ENCODE data around the gene STXBP4.

DNA sequence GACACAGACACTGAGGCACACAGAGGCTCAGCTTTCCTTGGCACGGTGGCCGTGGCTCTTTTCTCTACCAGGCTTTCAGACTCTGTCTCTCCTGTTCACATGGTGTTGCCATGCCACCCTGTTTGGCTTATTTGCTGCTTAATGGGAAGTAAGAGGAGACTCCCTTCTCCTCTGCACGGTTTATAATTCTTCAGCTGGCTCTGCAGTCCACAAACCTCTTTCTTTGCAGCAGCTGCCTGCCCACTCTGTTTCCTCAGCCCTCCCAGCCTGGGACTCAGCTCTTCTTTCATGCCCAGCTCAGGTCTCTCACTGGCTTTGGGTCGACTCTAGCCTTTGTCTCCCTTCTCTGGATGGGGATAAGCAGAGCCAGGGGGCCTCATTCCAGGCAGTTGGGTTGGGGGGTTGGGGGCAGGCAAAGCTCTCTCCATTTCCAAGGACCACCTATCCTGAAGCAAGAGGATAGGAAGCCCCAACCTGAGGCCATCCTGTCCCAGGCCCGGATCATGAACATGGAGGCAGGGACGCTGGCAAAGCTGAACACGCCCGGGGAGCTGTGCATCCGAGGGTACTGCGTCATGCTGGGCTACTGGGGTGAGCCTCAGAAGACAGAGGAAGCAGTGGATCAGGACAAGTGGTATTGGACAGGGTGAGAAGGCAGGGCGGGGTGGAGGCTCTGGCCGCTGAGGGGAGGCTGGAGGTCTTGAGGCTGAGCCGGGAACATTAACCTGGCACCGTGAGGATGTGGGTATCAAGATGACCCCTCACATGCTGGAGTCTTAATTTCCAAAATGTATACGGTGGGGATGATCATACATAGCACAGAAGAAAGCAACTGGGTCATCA lies 3.5 kb upstream of the CHAD start:
- PRO-cap, 6 experiments, result no peak in any of the 6 experiments
- RAMPAGE, long total RNA, 2 experiments, result no peak in any of the 2 experiments
- RRBS, result 97% methylated on average over 2 of the region's 15 CpGs

DNA sequence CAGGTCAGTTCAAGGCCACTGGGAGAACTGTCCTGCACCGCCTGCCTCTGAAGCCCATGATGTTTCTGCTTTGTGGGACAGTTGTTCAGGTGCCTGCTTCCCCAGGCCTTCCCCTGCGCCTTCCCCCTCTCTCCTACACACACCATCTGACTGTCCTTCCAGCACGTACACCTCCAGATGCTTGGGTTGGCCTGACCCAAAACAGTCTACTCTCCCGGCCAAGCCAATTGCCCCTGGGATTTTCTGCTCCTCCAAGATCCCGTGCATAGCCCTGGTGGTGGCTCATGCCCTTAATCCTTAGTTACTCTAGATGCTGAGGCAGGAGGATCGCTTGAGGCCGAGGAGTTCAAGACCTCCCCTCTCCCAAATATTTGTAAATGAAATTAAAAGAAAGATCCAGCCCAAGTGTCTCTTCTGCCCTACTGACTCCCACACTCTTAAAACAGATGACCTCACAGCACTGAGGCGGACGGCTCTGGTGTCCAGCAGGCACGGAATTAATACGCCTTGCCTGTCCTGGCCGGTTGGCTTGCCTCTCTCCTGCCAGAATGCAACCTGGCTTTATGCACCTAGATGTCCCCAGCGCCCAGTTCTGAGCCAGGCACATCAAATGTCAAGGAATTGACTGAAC lies 556 bp upstream of the RSAD1 start:
- PRO-cap, 6 experiments, result no peak in any of the 6 experiments
- RAMPAGE, long total RNA, 2 experiments, result no peak in any of the 2 experiments
- RRBS, result no CpG with 5 or more reads among the region's 13 CpGs

- PRO-cap, 6 experiments, result peak in 2 of 6 experiments; most common plus-strand start chr17:50543070 (in 1); most common minus-strand start chr17:50543142 (in 1)
- RAMPAGE, long total RNA, 2 experiments, result no peak in any of the 2 experiments
- RRBS, result 2% methylated on average over 3 of the region's 29 CpGs
Measured at GRCh38 chr17:50542369-50543397, 4.3 kb upstream of the SPATA20 start.

- PRO-cap, 6 experiments, result no peak in any of the 6 experiments
- RAMPAGE, long total RNA, 2 experiments, result no peak in any of the 2 experiments
- RRBS, result no CpG with 5 or more reads among the region's 12 CpGs
Measured at GRCh38 chr17:50551802-50552283, 4.9 kb downstream of the SPATA20 start.

DNA sequence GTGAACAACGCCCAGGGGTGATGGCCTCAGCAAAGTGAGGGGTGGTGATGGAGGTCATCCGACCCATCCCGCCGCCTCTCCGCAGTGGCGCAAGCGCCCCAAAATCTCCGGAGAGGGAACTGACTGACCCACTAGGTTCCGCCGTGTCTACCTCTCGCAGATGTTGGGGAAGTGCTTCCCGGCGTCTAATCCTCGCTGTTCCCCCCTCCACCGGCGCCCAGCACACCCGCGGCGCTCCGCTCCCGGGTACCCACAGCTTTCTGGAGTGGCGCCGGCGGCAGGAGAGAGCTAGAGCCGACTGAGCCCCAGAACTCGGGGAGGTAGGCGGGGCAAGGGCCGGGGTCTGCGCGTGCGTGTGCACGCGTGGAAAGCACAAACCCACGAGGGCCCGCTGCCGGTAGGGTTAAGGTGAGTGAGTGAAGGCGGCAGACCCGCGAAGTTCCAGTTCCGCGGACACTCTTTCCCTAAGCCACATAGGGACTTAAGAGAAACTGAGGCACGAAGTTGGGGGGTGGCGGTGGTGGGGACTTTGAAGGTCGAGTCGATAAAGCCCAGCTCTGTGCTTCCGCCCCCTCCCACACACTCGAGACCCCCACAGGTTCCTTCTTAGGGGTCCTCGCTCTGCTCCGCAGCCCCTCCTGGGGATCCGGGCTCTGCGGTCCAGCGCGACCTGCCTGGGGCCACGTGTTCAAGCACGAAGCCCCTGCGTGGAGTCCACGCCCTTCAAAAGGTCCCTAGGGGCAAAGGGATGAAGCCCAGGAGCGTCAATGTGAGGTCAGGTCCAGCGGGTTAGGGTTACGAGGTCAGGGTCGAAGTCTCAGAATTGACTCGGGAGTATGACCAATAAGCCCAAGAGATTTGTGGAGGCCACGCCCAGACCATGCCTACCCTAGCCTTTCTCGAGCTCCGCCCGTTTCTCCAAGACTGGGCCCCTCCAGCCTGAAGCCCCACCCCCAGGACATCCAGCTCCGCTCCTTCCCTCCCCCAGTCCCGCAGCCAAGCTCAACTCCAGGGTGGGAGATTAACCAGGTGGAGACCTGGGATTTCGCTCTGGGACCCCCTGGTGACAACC lies 1.0 kb upstream of the CACNA1G start:
- PRO-cap, 6 experiments, result no peak in any of the 6 experiments
- RAMPAGE, long total RNA, 2 experiments, result no peak in any of the 2 experiments
- RRBS, result 3% methylated on average over 19 of the region's 69 CpGs

GRCh38 chr17:50627973-50628406 lies 6.7 kb upstream of the ABCC3 start:
- PRO-cap, 6 experiments, result no peak in any of the 6 experiments
- RAMPAGE, long total RNA, 2 experiments, result no peak in any of the 2 experiments
- RRBS, result no CpG with 5 or more reads among the region's 13 CpGs

DNA sequence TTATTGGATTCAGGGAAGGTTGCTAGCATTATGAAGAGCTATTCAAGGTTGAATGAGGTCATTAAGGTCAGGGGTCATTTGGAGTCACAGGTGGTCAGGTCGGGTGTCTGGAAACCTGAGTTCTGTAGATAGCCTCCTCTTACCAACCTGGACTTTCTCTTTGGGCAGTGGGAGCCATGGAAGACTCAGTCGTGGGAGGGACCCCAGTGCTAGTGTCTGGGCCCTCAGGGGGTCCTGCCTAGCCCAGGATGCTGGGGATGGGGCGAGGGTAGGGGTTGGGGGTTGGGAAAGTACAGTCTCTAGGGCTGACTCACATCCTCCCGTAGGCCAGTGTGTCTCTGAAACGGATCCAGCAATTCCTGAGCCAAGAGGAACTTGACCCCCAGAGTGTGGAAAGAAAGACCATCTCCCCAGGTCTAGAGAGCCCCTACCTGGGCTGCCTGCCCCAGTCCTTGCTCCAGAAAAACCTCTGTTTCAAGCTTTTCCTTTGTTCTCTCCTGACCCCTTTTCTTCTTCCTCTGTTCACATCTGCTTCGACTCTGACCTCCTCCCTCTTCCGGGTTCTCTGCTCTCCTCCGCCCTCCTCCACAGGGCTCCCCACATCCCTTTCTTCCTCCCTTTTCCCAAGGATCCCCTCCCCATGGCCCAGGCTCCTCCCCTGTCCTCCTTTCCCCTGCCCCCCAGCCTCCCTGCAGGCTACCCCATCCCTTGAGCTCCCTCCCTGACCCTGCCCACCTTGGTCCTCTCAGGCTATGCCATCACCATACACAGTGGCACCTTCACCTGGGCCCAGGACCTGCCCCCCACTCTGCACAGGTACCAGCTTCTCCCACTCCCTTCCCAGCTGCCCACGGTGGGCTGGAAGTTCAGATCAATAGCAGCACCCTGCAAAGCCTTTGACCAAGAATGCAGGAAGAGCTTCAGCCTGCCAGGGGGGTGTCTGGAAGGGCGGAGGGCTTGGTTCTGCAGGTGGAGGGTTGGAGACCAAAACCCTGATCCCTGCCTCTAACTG lies 33.7 kb downstream of the ABCC3 start:
- PRO-cap, 6 experiments, result no peak in any of the 6 experiments
- RAMPAGE, long total RNA, 2 experiments, result no peak in any of the 2 experiments
- RRBS, result no CpG with 5 or more reads among the region's 10 CpGs

DNA sequence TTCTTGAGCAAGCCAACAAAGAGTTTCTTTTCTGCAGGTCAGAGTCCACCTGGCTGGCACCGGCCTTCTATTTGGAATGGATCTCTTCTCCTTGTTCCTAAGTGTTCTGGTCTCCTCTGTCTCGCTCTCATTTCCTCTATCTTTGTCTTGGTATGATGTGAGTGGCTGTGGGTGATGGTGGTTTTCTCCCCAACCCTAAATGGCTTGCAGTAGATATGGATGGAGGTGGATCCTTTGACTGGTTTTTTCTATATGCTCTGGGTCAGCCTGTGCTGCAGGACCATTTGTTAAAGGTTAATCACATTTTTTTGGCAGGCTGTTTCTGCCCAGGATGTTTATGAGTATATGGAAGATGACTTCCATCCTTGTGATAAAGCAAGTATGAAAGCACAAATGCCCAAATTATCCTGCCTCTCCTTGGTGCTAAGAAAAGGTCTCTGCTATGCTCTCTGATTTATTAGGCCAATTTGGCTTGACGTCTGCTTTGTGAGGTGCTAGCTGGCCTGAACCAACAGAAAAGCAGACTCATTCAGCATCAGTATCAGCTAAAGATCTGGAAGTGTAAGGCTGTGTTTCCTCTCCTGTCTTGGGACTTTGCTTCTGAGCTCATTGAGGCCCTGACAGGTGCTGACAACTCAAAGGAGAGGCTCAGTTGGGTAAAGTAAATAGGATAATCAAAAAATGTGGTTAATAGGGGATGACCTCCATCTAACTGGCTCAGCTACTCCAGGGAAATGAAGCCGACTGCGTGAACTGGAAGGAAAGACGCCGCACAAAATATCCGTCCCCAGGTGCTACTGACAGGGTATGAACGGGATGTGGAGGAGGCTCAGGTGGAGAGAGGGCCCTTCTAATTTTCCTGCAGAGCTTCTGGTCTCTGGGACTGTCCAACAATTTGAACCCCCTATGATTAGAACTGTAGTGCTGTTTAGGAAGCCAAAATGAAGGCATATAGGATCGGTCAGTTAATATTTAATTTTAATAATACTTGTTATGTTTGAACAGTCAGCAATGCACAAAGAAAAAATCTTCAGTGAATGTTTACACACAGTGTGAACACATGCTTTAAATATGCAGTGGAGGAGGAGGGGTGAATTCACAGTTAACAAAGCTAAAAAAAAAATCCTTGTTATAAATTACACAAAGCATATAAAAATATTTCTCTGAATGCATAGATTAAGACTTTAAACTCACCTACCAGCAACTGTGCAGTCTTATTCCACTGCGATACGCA lies 15.1 kb downstream of the ANKRD40 start:
- PRO-cap, 6 experiments, result no peak in any of the 6 experiments
- RAMPAGE, long total RNA, 2 experiments, result no peak in any of the 2 experiments
- RRBS, result no CpG with 5 or more reads among the region's 12 CpGs

DNA sequence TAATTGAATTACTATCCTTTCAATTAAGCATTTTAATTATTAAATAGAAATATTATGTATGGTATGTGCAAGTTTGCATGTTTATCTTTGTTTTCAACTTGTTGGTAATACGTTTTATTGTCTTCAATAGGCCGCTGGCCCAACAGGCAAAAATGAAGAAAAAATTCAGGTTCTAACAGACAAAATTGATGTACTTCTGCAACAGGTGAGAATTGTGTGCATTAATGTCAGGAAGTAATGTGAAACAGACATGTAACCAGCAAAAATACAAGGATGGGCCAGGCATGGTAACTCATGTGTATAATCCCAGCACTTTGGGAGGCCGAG lies 22.1 kb downstream of the LUC7L3 start:
- PRO-cap, 6 experiments, result no peak in any of the 6 experiments
- RAMPAGE, long total RNA, 2 experiments, result no peak in any of the 2 experiments
- RRBS, result no CpG with 5 or more reads among the region's 3 CpGs

GRCh38 chr17:50756691-50757631 lies 10.4 kb downstream of the ANKRD40CL start:
- PRO-cap, 6 experiments, result no peak in any of the 6 experiments
- RAMPAGE, long total RNA, 2 experiments, result no peak in any of the 2 experiments
- RRBS, result no CpG with 5 or more reads among the region's 8 CpGs

DNA sequence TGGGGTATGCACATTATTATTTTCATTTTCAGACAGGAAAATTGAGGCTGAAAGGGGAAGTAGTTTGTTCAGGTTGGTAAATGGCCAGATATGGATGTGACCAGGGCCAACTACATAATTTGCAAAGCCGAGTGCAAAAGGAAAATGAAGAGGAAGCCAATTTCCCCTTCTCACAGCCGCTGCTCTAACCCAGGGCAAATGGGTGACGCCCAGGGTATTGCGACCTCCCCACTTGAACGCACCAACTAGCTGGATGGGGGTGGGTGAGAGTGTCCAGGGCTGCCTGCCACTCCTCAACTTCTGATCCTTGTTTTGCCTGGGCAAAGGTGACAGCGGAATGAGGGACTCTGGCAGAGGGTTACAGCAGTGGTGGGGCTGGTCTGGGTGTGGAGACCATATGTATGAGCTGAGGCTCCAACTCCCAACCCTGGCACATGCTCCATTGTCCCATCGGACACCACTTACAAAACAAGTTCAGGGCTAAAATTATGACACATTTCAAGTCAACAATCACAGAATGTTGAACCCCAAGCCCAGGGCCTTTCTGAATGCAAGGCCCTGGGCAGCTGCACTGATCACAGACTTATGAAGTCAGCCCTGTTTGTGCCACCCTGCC lies 1.7 kb downstream of the ANKRD40CL start:
- PRO-cap, 6 experiments, result no peak in any of the 6 experiments
- RAMPAGE, long total RNA, 2 experiments, result no peak in any of the 2 experiments
- RRBS, result no CpG with 5 or more reads among the region's 7 CpGs

DNA sequence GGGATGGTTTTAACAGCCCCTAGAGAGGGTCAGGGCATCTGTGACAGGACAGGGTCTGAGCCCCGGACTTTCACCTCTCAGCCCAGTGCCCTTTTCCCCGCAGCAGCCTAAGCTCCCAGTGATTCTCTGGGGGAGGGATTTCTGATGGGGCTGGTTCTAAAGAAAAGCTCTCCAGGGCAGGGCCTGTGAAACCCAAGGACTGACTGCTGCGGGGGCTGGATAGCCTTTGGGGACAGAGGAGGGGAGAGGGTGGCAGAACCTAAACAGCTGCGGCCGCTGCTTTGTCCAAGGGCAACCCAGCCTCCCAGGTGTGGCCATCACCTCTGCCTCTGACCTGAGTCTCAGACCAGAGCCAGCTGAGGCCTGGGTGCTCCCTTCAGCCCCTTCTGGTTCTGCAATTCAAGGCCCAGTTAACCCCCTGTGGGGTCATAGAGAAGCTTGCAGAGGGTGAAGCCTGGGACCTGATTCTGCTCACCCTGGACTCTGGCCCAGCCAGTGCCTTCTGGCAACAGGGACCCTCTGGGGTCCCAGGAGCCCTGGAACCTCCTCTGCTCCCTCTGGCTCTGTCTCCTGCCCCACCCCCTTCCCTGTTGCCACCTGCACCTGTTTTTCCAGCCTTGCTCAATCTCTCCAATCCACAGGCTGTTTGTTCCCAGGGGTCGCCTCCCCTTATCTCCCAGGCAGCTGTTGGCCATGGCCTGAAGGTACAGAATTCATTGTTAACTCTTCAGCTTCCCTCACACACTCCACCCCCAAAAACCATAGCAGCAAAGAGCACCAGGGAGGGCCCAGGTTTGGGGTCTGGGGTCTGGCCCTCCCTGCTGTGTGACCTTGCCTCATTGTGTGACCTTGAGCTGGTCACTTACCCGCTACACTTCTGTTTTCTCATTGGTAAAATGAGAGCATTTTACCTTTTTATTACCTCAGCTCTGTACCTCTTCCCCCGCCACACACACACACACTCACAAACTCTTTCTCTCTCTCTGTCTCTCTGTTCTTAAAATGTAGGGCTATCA lies 39.1 kb upstream of the TOB1 start:
- PRO-cap, 6 experiments, result peak in 4 of 6 experiments; most common plus-strand start position 229 of the sequence (in 2); most common minus-strand start position 120 of the sequence (in 2)
- RAMPAGE, long total RNA, 2 experiments, result no peak in any of the 2 experiments
- RRBS, result 21% methylated on average over 1 of the region's 8 CpGs

DNA sequence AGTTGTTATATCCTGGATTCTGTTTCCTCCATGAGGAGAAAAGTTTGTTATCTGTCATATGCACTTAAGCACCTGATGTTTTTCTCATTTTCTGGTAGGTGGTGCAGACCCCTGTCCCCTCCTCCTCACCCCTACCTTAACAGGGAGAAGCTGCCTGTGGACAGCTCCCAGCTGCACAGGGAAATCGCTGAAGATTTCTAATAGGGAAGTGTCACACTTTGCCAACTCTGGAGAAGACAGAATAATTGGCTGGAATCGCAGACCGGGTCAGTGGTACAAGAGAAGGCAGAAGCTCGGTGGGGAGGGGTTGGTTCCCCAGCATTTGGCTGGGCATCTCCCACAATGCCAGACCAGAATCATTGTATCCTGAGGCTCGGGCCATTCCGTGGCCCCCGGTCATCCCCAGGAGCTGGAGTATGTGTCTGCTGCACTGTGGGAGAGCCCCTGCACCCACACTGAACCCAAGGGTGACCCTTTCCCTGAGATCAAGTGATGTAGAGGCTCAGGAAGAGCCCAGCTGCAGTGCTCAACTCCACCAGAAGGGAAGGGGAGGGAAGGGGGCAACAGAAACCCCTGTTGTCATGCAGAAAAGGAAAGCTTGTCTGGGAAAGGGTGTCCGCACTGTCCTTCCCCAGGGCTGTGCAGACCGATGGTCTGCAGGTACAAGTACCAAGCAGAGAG lies 45.5 kb upstream of the TOB1 start:
- PRO-cap, 6 experiments, result no peak in any of the 6 experiments
- RAMPAGE, long total RNA, 2 experiments, result no peak in any of the 2 experiments
- RRBS, result no CpG with 5 or more reads among the region's 9 CpGs

GRCh38 chr17:51019924-51020677 lies 100.6 kb downstream of the SPAG9 start:
- PRO-cap, 6 experiments, result no peak in any of the 6 experiments
- RAMPAGE, long total RNA, 2 experiments, result no peak in any of the 2 experiments
- RRBS, result no CpG with 5 or more reads among the region's 4 CpGs

DNA sequence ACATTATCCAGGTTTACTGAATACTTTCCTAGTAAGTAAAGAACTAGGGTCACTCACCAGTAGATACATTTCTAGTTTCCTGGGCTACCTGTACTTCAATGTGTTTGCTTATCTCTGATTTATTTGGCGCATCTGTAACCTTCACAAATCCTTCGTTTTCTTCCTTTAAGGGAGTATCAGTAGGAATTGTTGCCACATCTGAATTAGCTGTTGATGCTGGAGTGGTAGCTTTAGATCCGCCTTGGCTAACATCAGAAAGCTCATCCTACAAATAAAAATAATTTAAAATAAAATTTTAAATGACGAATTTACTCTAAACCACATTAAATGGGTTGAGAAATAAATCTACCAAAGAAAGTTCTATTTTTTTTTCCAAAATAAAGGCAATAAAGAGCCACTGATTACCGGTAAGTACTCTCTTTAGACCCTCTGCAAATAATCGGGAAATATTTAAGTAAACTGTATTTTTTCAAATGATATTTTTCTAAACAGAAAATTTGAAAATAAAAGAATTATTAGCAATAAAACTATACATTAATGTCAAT lies 99.5 kb downstream of the SPAG9 start:
- PRO-cap, 6 experiments, result no peak in any of the 6 experiments
- RAMPAGE, long total RNA, 2 experiments, result no peak in any of the 2 experiments
- RRBS, result no CpG with 5 or more reads among the region's 6 CpGs

- PRO-cap, 6 experiments, result no peak in any of the 6 experiments
- RAMPAGE, long total RNA, 2 experiments, result no peak in any of the 2 experiments
- RRBS, result no CpG with 5 or more reads among the region's 4 CpGs
Measured at GRCh38 chr17:51372541-51373054, 112.3 kb downstream of the UTP18 start.

DNA sequence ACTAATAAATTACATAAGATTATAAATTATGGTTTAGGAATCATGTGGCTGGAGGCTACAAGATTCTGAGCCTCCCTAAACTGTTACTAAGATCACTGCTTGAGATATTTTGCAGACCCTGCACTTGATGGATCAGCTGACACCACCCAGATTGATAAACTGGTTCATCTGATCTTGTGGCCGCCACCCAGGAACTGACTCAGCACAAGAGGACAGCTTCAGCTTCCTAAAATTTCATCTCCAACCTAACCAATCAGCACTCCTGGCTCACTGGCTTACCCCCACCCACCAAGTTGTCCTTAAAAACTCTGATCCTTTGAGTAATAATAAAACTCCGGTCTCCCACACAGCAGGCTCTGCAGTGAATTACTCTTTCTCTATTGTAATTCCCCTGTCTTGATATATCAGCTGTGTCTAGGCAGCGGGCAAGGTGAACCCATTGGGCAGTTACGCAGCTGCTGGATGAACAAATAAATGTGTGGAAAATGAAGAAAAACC lies 174.8 kb downstream of the UTP18 start:
- PRO-cap, 6 experiments, result no peak in any of the 6 experiments
- RAMPAGE, long total RNA, 2 experiments, result no peak in any of the 2 experiments
- RRBS, result no CpG with 5 or more reads among the region's 4 CpGs

DNA sequence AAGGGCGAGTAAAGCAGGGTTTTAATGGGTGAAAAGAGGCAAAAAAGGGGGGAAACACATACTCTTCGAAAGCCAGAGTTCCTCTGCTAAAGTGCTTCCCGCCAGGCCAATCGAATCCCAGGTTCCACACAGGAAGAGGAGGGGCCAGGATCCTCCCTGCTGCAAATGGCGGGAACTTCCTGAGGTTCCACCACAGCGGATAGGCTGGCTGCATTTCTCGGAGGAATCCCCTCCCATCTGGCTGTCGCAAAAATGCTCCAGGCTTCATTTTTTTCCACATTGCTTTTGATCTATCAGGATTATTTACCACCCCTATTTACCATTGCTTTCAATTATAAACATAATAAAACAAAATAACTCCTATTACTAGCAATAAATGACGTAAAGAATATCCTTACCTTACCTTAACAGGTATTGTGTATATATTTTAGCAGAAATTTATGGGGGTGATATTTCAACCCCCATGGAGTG lies 670.2 kb upstream of the CA10 start:
- PRO-cap, 6 experiments, result no peak in any of the 6 experiments
- RAMPAGE, long total RNA, 2 experiments, result no peak in any of the 2 experiments
- RRBS, result no CpG with 5 or more reads among the region's 9 CpGs

DNA sequence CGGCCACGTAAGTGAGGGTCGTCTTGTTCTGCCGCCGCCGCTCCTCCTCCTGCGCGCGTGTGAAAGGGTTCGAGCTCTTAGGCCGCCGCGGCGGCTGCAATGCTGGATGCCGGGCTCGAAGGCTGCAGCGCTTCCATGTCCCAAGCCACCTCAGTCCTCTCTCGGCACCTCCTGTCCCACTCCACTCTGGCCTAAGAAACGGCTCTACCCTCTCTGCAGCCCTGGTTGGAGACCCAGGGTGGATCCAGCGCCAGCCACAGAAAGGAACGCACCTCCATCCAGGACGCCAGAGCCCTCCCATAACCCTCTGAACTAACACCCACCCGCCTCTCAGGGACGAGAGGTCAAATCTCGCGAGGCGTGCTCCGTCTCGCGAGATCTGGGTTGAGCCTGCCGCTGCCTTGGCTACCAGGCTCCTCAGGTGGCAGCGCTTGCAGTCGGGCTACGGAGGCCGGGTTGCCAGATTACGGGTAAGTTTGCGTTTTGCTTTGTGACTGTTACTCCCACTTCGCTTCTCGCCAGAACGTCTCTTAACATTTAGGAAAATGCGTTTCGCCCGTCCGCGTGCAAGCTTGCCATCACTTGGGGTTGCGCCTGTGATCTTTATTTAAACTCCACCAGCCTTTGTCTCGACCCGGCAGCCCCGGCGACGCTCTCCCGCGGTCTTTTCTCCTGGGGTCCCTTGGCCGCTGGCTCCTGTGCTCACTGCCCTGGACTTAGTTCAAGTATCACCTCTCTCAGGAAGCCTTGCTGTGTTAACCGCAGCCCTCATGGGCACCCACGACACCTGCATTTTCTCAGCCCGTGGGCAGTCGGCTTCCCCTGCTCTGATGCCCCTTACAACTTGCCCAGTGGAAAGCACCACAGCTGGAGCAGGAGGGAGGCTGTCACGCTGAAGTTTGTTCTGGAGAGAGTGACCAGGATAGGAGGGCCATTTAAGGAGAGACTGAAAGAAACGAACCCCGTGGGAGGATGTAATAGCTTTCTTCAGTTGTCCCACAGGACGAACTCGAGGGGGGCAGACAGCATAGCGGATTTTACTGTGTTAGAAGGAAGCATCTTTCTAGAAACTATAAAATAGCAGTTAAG lies at the start of gene STXBP4:
Gene STXBP4 (plus strand): TSS at position 420 of the 1,089 bp plus-strand sequence.
- PRO-cap, 6 experiments, result peak in 6 of 6 experiments; most common plus-strand start position 420 of the sequence (in 2); most common minus-strand start position 309 of the sequence (in 6)
- RAMPAGE, long total RNA, 2 experiments, result start-site peak on the plus strand in 1 of 2 experiments, centred at position 435 of the sequence, 28 reads per replicate; start-site peak on the minus strand in 2 of 2 experiments, centred at positions 310 to 312 of the sequence, 714 to 829 reads per replicate
- RRBS, result no CpG with 5 or more reads among the region's 64 CpGs

DNA sequence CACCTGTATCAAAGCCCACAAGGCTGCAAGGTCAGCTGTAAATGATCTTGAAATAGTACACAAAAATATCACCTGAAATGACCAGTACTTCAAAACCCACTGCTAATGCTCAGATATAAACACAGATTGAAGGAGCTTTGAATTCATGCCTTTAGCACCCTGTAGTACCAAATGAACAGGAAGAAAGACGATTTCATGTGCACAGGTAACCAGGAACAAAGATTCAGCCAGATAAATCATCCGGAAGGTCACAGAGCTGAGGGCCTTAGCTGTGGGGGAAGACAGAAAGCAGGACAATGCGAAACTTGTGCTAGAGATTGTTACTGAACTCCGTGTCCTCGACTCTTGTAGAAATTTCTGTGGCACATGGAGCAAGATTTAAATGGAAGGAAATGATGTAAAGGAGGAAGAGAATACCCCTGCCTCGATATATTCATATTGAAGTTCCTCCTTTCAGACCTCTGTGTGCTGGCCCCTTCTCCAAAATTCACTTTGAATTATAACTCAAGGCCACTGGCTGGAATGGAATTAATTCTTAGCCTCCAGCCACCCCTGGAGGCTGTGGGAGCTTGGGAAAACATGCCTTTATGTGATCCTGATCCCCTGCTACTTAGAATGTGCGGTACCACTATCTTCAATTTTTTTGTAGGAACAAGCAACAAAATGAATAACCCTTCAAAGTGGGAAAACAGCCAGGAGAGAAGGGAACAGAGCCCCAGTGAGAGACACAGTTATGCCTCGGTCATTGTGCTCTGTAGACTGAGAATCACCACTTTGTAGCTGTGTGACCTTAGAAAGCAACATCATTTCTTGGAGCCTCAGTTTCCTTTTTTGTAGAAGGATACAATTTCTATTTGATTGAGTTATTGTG lies 4.3 kb downstream of the HLF start:
- PRO-cap, 6 experiments, result no peak in any of the 6 experiments
- RAMPAGE, long total RNA, 2 experiments, result no peak in any of the 2 experiments
- RRBS, result no CpG with 5 or more reads among the region's 8 CpGs

All from heart left ventricle (tissue), 7 donors.